Right atrium auricular region (tissue), 2 donors: ENCODE data around the gene RPL37A.

DNA sequence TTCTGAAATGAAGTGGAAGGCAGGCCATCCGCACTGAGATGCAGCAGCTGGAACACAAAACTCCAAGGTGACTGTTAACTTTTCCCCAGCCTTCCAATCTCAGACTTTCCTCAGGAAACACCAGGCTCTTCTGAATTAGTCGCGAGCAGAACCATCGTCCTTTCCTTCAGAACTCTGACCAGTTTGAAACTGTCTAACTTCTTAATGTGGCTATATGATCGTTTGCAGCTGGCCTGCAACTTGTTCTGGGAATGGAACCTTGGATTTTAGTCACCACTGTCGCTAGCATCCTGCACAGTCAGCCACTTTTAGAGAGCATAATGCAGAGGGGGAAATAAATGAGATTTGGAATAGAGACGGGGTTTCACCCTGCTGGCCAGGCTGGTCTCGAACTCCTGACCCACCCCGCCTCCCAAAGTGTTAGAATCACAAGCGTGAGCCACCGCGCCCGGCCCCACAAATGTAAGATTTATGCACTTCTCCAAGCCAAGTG, 511 bp upstream of the RPL37A start:
- PRO-cap, result no peak
- RAMPAGE, long total RNA, 2 experiments, result no peak in any of the 2 experiments

DNA sequence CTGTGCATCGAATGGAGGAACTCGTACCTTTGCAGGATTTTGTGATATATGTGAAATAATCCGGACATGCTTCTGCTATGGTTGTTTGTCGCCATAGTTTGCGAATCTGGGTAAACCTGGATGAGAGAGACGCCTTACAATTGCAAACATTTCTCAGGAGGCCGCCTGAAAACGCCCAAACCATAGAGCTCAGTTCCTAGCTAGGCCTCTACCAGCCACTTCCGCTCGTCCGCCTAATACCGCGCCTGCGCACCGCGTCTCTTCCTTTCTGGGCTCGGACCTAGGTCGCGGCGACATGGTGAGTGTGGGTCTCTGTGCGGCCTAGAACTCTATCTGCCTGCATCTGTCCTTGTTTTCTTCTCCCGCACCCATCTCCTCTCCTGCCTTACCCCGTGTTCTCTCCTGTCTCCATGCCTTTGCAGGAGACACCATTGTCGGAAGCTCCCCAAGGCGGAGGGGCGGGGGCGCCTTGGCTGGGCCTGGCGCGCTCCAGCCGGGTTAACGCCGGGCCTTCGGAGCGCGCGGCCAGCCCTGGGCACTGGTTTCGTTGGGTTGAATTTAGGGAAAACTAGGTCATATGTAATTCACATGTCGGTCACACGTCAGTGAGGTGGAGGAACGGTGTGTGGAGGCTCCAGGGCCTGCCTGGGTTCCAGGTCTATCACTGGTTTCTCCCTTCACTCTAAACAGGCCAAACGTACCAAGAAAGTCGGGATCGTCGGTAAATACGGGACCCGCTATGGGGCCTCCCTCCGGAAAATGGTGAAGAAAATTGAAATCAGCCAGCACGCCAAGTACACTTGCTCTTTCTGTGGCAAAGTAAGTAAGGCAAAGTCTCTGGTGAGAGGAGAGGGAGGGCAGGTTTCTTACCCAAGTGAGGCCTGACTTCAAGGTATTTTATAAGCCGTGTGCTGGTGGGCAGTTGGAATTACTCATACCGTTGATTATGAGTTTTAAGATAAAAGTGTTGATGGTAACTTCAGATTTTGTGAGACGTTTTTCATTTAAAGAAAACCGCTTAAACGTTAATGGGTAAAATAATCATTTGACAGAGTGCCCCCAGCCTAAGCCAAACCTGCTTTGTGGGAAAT, at the start of gene RPL37A:
Gene RPL37A (plus strand): TSS at position 265 of the 1,091 bp plus-strand sequence.
- PRO-cap, result bidirectional peak, plus-strand start at position 265 of the sequence, minus-strand start at position 142 of the sequence
- RAMPAGE, long total RNA, 2 experiments, result start-site peak on the plus strand in 2 of 2 experiments, centred at positions 275 to 279 of the sequence, 4,167 to 4,749 reads per replicate; start-site peak on the minus strand in 1 of 2 experiments, centred at position 187 of the sequence, 17 reads per replicate

DNA sequence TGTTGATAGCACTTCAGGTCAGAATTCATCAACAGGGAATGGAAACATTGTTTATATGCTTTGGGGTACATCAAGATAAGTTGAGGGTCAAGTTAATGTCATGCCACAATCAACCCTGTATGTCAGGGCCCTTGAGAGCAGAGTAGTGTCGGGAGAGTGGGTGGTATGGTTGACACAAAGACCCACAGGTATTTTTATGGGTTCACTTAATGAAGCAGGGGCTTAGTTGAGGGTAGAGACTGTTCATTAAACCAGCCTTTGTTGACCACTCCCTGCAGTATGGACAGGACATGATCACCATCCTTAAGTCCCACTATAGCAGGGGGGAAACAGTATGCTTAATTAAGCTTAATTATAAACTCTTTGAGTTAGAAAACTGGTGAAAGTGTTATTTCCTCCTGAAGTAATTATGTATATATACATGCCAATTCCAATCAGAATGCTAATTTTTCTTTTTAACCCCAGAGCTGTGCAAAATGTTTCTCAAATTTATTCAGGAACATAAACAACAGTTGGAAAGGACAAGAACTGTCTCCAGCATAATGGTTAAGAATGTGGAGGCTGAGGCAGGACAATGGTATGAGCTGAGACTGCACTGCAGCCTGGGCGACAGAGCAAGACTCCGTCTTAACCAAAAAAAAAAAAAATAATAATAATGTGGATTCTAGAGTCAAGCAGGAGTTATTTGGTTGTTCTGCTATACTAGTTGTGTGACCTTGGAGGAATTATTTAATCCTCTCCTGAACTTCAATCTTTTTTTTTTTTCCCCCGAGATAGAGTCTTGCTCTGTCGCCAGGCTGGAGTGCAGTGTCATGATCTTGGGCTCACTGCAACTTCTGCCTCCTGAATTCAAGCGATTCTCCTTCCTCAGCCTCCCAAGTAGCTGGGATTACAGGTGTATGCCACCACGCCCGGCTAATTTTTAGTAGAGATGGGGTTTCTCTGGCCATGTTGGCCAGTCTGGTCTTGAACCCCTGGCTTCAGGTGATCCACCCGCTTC, 6.0 kb downstream of the RPL37A start:
- PRO-cap, result no peak
- RAMPAGE, long total RNA, 2 experiments, result no peak in any of the 2 experiments

DNA sequence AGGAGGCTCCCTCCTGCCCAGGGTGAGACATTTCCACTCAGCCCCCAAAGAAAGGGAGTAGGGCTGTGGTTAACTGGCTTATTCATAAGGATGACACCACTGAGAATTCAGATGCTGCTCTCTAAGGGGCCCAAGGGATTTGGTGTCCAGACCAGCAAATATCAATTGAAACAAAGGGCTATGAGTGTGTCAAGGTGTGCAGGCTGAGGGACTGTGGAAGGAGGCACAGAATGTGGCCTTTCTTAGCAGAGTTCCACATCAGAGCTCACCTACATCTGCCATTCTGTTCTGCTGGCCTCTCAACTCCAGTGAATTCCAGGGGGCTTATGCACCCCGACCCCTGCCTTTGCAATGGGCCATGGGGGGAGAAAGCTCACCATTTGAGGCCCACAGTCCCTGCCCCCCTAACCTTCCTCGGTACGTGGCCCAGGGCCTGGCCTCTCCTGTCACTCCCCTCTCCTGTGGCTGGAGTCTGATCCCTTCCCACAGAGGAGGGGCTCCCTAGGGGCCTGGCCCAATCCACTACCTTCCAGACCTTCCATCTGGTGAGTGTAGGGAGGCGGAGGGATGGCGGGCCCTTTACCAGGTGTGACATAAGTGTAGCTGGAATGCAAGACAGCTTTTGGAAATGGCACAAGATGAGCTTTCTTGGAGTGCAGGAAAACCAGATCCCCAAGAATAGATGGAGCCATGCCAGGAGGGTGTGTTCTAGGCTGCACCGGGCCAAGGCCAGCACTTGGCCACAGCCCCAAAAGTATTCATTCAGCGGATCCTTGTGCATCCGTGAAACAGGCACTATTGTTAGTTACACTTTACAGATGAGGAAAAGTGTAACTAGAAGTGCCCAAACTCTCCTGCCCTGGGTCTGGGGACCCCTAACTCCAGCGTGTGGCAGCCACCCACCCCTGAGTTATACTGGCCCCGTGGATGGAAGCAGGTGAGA, 30.2 kb downstream of the IGFBP5 start:
- PRO-cap, result no peak
- RAMPAGE, long total RNA, 2 experiments, result no peak in any of the 2 experiments

- PRO-cap, result no peak
- RAMPAGE, long total RNA, 2 experiments, result no peak in any of the 2 experiments
Measured at GRCh38 chr2:216674571-216674975, 20.8 kb downstream of the IGFBP5 start.

GRCh38 chr2:216676079-216677036, 19.0 kb downstream of the IGFBP5 start:
- PRO-cap, result no peak
- RAMPAGE, long total RNA, 2 experiments, result start-site peak on the minus strand in 1 of 2 experiments, at chr2:216676168-216676635 at its widest, 180 reads per replicate

GRCh38 chr2:216800294-216800607, 59.6 kb downstream of the TNP1 start:
- PRO-cap, result no peak
- RAMPAGE, long total RNA, 2 experiments, result no peak in any of the 2 experiments

DNA sequence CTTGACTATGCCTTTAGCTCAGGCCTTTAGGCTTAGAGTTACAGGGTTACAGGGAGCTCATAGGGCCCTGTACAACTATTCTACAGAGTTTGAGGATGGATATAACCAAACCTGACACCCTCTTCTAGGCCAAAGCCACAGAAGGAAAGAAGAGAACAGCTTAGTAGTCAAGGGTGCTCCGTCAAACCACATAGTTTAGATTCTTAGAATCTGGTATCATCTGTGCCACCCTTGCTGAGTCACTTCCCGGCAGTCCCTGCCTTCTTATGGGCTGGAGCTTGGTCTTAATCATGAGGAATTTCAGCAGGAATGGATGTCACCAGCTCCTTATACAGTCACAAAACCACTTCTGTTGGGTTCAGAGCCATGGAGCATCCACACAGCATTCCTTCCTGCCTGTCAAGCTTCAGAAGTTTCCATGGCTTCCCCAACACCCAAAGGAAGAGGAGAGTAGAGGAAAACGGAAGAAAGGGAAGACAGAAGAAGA, 245.9 kb upstream of the TNP1 start:
- PRO-cap, result no peak
- RAMPAGE, long total RNA, 2 experiments, result no peak in any of the 2 experiments

GRCh38 chr2:217360919-217361094, 500.9 kb upstream of the TNP1 start:
- PRO-cap, result no peak
- RAMPAGE, long total RNA, 2 experiments, result no peak in any of the 2 experiments

DNA sequence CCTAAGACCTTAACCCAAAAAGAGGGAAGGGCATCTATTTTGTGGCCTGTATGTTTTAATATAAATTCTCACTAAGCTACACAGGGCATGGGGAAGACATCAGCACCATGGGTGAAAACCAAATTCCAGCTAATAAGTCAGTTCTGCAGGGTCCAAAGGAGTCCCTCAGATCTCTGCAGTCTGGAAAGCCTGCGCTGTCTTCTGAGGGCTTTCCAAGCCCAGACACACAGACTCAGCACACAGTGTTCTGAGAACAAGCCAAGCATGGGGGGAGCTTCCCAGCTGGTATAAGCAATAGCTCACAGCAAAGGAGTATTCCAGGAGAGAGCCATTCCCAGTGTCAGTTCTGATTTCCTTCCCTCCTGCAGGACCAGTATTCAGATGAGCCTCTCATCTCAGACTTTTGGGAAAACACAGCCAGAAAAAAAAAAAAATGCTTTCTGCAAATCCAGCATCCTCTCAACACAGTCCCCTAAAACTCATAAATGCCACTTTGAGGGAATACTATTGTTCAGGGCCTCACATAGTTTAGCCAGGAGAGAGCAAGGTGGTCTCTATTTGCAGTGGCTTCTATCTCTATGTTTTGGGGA, 370.7 kb downstream of the TNS1 start:
- PRO-cap, result no peak
- RAMPAGE, long total RNA, 2 experiments, result no peak in any of the 2 experiments

DNA sequence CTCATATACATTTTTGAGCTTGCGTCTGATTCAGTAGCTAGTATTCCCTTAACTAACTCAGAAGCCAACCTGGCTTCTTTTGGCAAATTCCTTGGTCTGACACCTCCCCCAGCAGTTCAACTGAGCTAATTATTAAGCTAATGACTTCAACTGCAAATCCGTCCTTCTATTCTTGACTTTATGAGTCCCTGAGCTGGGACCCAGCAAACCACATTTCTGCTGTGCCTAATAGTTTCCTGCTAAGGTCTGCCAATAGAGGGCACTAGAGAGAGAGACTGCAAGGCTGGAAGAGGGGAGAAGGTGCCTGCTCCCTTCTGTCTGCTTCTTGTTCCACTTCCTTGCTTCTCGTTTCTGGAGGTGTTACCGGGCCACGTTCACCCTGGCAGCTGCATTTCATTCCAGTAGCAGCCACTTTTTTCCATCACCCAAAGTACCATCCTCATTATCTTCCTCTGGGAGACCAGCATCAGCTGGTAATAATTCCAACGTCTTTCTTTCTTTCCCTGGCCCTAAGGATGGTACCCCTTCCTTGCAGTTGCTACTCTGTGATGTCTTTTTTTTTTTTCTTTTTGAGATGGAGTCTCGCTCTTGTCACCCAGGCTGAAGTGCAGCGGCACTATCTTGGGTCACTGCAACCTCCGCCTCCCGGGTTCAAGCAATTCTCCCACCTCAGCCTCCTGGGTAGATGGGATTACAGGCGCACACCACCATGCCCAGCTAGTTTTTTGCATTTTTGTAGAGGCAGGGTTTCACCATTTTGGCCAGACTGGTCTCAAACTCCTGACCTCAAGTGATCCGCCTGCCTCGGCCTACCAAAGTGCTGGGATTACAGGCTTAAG, 351.9 kb downstream of the TNS1 start:
- PRO-cap, result no peak
- RAMPAGE, long total RNA, 2 experiments, result no peak in any of the 2 experiments

- PRO-cap, result no peak
- RAMPAGE, long total RNA, 2 experiments, result no peak in any of the 2 experiments
Measured at GRCh38 chr2:217808479-217808943, 194.3 kb downstream of the TNS1 start.

- PRO-cap, result no peak
- RAMPAGE, long total RNA, 2 experiments, result no peak in any of the 2 experiments
Measured at GRCh38 chr2:217817530-217818568, 184.9 kb downstream of the TNS1 start.

DNA sequence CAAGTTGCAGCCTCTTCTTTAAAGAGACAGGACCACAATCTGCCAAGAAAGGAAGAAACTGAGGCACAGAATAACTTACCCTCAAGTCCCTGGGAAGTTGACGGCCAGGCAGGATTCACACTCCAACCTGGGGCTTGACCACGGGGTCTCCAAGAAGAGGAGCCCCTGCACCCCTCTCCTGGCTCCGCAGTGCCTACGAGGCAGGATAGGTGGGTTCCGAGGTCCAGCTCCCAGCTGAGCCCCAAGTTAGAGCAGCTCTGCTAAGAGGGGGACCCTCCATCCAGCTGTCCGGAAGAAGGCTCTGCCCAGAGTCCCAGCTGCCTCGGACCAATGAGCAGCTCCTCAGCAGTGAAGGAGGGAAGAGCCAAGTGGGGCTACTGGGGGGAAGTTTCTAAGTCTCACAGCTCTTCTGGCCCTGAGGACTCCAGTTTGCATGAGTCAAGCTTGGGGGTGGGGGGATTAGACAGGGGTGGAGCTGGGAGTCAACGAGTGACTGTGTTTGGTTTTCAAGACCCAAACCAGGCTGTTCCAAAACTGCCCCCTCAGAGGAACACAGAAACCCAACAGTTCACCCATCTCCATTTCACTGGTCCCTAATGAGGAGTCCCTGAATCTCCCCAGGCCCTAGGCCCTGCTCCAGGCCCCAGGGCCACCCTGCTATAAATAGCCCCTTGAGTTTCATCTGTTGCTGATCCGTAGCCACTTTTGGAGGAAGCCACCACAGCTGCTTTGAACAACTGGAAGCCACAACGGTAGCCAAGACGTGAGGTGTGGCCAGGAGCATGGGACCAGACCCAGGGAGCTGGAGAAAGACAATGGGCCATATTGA, 101.0 kb downstream of the TNS1 start:
- PRO-cap, result bidirectional peak, plus-strand start at position 531 of the sequence, minus-strand start at position 332 of the sequence
- RAMPAGE, long total RNA, 2 experiments, result start-site peak on the minus strand in 1 of 2 experiments, centred at position 325 of the sequence, 248 reads per replicate

DNA sequence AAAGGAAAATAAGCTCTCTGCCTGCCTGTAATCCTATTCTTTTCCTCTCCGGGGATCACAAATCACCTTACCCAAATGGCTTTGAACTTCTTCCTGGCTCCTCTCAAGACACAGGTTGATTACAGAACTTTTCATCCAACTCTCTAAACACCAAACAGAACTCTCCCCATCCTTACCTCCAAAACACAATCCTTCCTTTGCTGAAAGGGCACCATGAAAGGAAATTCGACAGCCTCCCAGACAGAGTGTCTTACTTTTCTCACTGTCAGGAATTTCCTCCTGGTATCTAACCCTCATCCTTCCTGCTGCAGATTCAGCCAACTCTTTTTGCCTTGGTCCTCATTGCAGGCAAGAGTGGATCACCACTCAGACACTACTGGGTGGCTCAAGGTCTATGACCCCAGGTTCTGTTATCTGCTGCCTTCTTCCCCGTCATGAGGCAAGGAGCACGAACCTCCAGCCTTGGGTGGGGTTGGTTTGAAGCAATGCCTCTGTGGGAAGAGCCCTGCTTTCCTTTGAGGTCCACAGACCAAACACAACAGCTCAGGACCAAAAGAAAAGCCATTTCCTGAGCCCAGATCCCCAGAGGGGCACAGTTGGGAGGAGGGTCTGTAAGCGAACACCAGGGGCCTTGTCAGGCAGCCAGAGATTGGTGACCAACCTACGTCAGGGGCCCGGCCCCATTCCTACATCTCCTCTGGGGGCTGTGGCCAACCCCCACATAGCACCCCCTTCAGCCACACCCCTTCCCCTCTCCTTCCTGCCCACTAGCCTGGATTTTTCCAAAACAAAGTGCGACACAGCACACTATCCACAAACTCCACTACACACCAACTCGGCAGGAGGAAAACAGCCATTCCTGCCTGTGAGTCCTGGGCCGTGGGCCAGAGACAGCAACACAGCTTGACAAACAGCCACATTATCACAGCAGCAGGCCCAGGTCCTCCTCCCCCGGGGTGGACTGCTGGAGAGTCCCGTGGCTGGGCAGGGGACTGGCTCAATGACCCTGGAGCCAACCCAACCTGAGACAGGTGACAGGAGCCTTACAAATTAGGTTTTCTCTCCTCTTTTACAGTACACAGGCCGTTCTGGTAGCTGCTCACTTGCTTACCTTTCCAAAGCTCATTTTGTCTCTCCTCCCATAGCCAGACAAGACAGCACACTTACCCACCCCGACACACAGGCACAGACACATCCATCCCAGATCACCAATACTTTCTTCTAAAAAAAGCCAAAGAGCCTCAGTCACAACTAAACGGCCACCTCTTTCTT, 98.9 kb downstream of the TNS1 start:
- PRO-cap, result bidirectional peak, plus-strand start at position 814 of the sequence, minus-strand start at position 594 of the sequence; bidirectional peak, plus-strand start outside the sequence, minus-strand start at position 1,207 of the sequence
- RAMPAGE, long total RNA, 2 experiments, result no peak in any of the 2 experiments

DNA sequence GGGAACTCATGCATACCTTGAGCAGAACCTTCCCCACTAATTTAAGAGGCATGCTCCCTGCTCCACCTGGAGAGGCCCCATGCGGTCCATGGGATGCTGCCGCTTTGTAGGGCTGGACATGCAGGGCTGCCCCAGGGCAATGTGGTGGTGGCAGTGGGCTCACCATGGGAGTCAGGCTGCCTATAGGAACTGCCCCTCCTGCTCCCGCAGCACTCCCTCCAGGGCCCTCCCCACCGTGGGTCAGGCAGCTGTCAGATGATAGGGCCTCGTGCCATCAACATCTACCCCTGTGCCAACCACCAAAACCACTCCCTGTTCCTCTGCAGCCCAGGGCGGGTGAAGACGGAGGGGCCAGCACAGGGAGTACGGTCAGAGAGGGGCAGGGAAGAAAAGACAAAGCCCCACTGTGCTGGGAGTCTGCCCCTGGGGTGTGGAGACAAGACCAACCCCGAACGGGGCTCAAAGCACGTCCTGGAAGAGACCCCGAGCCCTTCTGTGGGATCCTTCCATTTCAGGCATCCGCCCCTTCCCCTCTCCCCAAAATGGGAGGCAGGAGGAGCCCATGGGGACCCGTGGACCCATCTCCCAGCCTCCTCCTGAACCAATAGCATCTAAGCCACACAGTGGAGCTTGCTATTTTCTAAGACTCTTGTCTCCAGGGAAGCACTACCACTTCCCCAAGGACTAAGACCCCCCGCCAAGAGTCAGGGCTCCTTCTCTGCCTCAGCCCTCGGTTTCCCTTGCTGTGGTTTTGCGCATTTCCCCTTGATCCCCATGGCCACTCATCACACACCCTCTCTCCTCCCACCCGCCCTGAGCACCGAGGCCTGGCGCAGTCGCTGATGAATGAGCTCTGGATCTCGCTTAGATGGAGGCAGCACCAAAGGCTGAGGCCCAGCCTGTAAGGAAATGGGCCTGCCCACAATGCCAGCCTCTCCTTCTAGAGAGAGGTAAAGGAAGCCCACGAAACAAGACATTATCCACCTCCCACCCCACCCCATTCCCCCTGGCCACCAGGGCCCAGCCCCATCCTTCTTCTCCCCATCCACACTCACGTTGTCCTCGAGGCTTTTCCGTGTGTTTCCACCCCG, 97.2 kb downstream of the TNS1 start:
- PRO-cap, result bidirectional peak, plus-strand start at position 357 of the sequence, minus-strand start at position 191 of the sequence; unidirectional peak, minus-strand start at position 848 of the sequence
- RAMPAGE, long total RNA, 2 experiments, result start-site peak on the minus strand in 2 of 2 experiments, centred at positions 176 to 189 of the sequence, 527 to 1,227 reads per replicate

GRCh38 chr2:217906727-217907363, 96.0 kb downstream of the TNS1 start:
- PRO-cap, result no peak
- RAMPAGE, long total RNA, 2 experiments, result no peak in any of the 2 experiments

DNA sequence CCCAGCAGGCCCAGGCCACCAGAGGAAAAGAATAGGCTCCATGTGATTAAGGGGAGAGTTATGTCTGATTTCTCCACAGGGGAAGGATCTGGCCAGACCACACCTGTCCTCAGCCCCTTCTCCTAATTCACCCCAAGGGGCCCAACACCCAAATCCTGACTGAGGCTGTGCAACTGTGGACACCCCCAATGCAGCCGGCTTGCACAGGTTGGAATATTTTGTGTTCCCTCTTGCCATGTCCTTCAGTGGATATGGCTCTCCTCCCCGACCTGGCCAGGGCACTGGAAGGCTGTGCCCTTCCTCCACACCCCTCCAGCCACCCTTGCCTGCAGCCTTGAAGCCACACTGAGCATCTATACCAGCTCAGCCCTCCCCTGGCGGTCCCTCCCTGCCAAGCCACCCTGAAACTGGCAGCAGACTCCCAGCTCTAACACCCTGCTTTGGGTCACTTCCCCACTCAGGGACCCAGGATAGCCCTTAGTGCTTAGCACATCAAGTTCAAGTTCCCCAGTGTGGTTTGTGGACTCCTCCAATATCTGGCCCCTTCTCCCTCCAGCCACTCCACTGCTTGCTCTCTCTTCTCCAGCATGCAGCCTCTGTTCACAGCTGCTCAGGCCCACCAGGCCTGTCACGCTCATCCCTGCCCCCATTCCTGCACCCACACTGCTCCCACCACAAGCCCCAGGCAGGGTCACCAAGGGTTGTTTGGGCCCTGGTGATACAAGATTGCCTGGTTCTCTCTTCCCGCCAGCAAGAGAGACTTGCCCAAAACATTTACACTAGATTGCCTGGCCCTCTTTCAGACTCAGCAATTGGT, 89.4 kb downstream of the TNS1 start:
- PRO-cap, result no peak
- RAMPAGE, long total RNA, 2 experiments, result no peak in any of the 2 experiments

- PRO-cap, result unidirectional peak, minus-strand start at chr2:218370493; unidirectional peak, minus-strand start at chr2:218370538; bidirectional peak, plus-strand start at chr2:218370839, minus-strand start at chr2:218370638
- RAMPAGE, long total RNA, 2 experiments, result no peak in any of the 2 experiments
Measured at GRCh38 chr2:218370167-218371582, 11.4 kb upstream of the SLC11A1 start.

GRCh38 chr2:218385017-218385509, 3.0 kb downstream of the SLC11A1 start:
- PRO-cap, result no peak
- RAMPAGE, long total RNA, 2 experiments, result no peak in any of the 2 experiments